ENCODE data around the gene MADCAM1.

GRCh38 chr19:295543-296159 lies 4.4 kb upstream of the PLPP2 start:
- PRO-cap: no peak
- RAMPAGE, long total RNA, 4 experiments: no peak in any of the 4 experiments

- PRO-cap: no peak
- RAMPAGE, long total RNA, 4 experiments: no peak in any of the 4 experiments
Observed at GRCh38 chr19:419161-419791, 10.3 kb upstream of the C2CD4C start.

- PRO-cap: no peak
- RAMPAGE, long total RNA, 4 experiments: no peak in any of the 4 experiments
Observed at GRCh38 chr19:496155-496773, at the start of gene MADCAM1. TSS of gene MADCAM1 (plus strand) at chr19:496486.

DNA sequence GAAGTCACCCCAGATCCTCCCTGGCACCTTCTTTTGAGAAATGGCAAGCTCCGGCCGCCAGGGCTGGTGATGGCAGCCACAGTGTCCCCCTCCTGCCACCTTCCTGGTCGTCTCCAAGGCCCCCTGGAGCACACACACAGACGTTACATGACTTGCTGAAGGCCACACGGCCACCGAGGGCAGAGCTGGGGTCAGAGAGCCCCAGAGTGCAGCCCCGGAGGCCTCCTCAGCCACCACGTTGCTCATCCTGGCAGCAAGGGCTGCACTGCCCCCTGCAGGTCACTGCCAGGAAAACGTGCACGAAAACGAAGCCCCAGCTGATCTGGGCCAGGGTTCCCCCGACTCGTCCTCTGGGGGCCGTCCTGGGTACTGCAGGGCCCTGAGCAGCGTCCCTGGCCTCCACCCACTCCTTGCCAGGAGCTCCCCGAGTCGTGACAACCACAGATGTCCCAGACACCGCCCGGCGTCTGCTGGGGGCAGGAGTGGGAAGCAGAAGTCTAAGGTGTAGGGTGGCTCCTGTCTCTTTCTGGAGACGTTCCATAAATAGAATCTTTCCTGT lies 3.3 kb downstream of the TPGS1 start:
- PRO-cap: no peak
- RAMPAGE, long total RNA, 4 experiments: no peak in any of the 4 experiments

- PRO-cap: no peak
- RAMPAGE, long total RNA, 4 experiments: no peak in any of the 4 experiments
Observed at GRCh38 chr19:535293-535571, 3.7 kb downstream of the CDC34 start.

DNA sequence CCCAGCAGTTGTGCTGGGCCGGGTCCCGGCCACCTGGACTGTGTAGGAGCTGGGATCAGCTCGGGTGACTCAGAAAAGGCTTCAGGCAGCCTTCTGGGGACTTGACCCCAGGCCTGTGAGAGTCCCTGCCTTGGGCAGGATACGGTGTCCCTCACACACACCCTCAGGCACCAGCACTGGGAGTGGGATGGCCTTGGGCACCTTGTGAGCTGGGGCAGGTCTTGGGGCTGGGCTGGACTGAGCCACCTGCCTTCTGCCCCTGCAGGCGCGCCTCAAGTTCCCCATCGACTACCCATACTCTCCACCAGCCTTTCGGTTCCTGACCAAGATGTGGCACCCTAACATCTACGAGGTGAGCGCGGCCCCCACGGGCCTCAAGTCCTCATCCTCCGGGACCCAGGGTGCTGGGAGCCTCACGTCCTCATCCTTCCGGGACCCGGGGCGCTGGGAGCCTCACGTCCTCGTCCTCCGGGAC lies 4.0 kb downstream of the CDC34 start:
- PRO-cap: no peak
- RAMPAGE, long total RNA, 4 experiments: start-site peak on the plus strand in 1 of 4 experiments, centred at position 187 of the sequence, 17 reads per replicate

- PRO-cap: no peak
- RAMPAGE, long total RNA, 4 experiments: no peak in any of the 4 experiments
Observed at GRCh38 chr19:551035-551684, 7.3 kb downstream of the GZMM start.

DNA sequence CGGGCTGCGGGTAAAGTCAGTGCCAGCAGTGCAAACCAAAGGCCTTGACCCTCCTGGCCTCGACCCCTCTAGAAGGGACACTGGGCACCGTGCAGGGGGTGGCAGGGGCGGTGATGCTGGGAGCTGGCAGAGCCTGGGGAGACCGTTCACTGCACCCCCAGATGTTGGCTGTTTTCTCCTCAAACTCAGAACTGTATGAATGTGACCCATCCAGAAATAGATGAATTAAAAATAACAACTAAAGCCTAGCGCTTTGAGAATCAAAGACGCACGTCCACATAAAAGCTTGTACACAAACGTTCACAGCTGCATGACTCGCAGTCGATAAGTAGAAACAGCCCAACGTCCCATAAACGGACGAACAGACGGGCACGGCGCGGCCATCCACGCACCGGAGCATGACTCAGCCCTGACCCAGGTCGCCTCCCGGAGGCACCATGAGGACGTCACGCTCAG lies 9.6 kb downstream of the POLRMT start:
- PRO-cap: no peak
- RAMPAGE, long total RNA, 4 experiments: no peak in any of the 4 experiments

DNA sequence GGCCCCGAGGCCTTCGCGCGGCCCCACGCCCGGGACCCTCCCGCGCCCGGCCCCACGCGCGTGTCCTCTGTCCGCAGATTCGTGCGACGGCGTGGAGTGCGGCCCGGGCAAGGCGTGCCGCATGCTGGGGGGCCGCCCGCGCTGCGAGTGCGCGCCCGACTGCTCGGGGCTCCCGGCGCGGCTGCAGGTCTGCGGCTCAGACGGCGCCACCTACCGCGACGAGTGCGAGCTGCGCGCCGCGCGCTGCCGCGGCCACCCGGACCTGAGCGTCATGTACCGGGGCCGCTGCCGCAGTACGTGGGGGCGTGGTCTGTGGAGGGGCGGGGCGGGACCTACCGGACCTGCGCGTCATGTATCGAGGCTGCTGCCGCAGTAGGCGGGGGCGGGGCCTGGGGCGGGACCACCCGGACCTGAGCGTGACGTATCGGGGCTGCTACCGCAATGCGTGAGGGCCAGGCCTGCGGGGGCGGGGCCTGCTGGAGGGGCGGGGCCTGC lies 4.1 kb downstream of the FSTL3 start:
- PRO-cap: bidirectional peak, plus-strand start outside the sequence, minus-strand start at position 264 of the sequence
- RAMPAGE, long total RNA, 4 experiments: no peak in any of the 4 experiments

GRCh38 chr19:710023-710742 lies 1.4 kb downstream of the PALM start:
- PRO-cap: no peak
- RAMPAGE, long total RNA, 4 experiments: no peak in any of the 4 experiments

DNA sequence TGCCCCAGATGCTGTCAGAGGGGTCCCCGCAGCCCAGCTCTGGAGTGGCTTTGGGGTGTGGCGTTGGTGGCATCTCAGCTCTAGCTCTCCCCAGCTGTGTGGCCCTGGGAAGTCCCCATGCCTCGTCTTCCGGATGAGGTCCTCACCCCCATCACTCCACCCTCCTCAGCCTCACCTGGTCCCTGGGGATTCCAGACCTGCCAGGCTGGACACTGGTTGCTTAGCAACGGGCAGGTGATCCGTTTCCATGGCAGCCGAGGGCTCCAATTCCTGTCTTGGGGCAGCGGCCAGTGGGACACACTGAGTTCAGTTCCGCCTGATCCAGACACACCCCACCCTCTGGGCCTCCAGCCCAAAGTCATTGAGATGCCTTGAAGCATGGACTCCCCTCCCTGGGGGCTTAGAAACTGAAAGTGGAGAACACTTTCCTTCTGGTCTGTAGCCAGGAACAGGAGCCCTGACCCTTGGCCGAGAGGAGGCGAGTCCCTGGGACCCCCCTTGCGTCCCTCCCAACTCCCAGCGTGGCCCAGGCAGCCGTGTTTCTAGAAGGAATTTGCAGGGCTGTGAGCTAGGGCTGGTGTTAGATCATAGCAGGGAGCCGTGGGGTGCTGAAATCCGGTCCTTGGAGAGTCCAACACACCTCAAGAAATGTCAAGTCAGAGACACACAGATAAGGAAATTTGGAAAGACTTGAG lies 7.6 kb upstream of the MISP start:
- PRO-cap: no peak
- RAMPAGE, long total RNA, 4 experiments: no peak in any of the 4 experiments

GRCh38 chr19:744759-745076 lies 6.2 kb upstream of the MISP start:
- PRO-cap: no peak
- RAMPAGE, long total RNA, 4 experiments: no peak in any of the 4 experiments

- PRO-cap: no peak
- RAMPAGE, long total RNA, 4 experiments: start-site peak on the plus strand in 1 of 4 experiments, at chr19:815470-815584 at its widest, 6 reads per replicate
Observed at GRCh38 chr19:814621-815618, 6.8 kb downstream of the PLPPR3 start.

GRCh38 chr19:850209-851260 lies 1.6 kb upstream of the ELANE start:
- PRO-cap: no peak
- RAMPAGE, long total RNA, 4 experiments: no peak in any of the 4 experiments

DNA sequence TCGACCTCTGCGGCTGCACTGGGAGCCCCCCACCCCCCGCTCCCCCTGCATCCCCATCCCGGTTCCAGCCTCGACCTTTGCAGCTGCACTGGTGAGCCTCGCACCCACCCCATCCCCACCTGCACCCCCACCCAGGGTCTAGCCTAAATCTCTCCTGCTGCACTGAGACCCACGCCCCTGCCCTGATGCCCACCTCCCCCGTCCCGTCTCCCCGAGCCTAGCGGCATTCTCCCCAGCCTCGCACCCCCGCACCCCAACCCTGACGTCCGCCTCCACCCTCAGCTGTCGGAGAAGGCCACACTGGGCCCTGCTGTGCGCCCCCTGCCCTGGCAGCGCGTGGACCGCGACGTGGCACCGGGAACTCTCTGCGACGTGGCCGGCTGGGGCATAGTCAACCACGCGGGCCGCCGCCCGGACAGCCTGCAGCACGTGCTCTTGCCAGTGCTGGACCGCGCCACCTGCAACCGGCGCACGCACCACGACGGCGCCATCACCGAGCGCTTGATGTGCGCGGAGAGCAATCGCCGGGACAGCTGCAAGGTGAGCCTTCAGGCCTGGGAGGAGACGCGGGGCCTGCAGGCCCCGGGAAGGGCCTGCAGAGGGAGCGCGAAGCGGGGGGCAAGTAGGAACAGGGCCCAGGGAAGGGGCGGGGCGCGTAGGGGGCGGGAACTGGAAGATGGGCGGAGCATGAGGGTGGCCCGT lies 2.1 kb downstream of the CFD start:
- PRO-cap: no peak
- RAMPAGE, long total RNA, 4 experiments: no peak in any of the 4 experiments

DNA sequence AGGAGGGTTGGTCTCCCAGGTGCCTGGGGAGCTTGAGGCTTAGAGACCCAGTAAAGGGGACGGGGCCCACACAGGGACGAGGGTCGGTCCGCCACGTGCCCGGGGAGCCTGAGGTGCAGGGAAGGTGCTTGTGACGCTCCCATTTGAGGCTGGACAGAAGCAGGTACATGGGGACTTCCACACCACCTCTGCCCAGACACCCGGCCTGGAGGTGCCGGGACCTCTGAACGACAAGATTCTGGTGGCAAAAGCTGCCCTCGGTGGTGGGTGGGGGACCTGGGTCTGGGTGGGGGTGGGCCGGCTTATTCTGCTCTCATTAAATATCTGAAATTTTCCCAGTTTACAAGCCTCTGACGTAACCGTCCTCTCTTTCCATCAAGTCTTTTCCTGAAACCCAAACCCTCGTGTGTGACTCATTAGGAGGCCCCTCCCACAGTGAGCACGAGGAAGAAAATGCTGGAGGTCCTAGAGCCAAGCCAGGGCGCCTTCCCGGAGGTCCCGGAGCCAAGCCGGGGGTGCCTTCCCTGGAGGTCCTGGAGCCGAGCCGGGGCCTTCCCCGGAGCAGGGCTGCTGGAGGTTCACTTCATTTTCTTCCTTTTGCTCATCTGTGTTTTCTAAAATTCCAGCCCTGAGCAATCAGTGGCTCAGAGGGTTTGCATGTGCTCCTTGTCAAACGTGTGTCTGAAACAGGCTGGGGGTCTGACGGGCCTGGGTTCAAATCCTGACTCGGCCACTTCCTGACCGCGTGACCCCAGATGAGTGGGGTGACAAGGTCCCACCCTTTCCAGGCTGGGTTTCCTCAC lies 9.9 kb downstream of the CFD start:
- PRO-cap: no peak
- RAMPAGE, long total RNA, 4 experiments: no peak in any of the 4 experiments

DNA sequence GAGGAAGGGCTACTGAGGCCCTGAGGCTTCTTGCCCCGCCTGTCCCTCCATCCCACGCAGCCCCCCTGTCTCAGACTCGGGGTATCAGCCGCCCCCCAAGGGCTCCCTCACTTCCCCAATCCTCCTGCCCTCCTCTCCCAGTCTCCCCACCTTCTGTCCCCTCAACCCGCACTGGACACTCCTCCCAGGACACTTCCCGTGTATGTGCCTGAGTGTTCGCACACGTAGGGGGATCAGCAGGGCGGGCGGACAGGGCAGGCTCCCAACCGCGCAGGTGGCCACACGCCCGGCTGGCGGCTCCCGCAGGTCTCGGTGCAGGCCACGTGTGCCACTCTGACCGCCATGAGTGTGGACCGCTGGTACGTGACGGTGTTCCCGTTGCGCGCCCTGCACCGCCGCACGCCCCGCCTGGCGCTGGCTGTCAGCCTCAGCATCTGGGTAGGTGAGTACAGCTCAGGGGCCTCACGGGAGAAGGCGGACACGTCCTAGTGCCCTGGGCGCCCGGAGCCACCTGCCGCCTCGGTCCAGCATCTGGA lies 2.1 kb downstream of the KISS1R start:
- PRO-cap: no peak
- RAMPAGE, long total RNA, 4 experiments: no peak in any of the 4 experiments

DNA sequence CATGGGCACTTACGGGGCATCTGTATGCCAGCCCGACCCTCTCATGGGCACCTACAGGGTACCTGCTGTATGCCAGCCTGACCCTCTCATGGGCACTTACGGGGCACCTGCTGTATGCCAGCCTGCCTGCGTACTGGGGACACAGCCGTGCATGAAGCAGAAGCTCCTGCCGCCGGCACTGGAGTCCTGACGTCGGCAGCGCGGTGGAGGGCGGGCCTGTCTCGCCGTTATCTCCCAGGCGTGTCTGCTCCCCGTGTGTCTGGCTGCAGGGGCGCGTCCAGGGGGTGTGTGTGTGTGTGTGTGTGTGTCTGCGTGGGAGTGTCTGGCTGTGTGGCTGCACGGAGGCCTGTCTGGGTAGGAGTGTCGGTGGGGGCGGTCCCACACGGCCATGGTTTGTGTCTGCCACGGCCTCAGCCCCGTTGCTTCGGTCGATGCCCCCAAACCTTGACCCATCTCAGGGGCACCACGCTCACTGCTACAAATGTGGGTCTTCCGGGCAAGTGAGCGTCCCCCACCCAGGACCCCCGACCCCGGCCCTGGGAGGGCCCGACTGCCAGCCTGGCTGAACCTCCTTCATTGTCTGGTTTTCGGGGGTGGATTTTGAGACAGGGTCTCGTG lies 18.3 kb downstream of the ARID3A start:
- PRO-cap: bidirectional peak, plus-strand start at position 357 of the sequence, minus-strand start at position 135 of the sequence
- RAMPAGE, long total RNA, 4 experiments: no peak in any of the 4 experiments

DNA sequence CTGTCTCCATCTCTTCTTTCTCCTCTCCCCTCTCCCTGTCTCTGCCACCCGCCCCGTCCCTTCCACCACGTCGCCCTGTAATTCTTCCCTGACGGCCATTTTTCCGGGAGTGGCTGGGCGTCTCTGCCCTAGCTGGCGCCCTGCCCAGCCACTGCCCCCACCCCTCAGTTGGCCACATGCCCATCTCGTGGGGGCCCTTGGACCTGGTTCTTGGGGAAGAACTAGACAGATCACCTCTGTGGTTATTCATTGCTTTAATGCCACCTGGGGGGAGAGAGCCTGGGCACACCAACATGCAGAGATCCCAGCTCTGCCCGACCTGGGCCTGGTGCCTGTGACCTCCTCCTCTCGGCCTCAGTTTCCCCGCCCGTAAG lies 19.0 kb downstream of the ARID3A start:
- PRO-cap: no peak
- RAMPAGE, long total RNA, 4 experiments: no peak in any of the 4 experiments

DNA sequence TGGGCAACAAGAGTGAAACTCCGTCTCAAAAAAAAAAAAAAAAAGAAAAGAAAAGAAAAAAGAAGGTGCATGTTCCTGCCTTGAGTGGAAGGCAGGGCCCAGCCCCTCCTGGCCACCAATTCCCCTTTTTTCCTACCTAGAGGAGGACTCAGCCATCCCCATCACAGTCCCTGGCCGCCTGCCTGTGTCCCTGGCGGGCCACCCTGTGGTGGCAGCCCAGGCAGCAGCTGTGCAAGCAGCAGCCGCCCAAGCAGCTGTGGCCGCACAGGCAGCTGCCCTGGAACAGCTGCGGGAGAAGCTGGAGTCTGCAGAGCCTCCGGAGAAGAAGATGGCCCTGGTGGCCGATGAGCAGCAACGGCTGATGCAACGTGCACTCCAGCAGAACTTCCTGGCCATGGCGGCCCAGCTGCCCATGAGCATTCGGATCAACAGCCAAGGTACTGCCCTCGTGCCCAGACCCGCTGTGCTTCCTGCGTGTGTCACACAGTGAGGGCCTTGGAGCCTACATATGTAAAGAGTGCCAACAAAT lies 17.6 kb upstream of the WDR18 start:
- PRO-cap: no peak
- RAMPAGE, long total RNA, 4 experiments: no peak in any of the 4 experiments

All from suprapubic skin (tissue), 4 donors.